ENCODE results near the genes POFUT1, KIF3B, COMMD7 and MAPRE1.

DNA sequence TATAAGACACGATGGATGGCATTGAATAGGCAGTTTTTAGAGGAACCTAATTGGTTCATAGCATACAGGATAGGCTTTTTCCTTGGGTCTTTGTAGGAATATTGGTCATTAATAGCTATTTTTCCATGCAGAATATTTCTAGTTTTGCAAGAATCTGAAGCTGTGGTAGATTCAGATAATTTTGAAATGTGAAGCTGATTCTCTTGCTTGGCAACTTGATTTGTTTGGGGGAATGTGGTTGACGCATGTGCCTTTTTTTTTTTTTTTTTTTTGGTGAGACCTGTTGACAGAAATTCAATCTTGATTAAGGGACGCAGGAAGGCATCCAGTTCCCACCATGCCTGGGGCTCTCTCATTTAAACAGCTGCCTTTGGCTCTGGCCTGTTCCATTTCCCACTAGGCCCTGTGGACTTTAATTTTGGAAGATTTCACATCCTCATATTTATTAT is 8.5 kb downstream of the TPX2 start:
- PRO-cap, result no peak

- PRO-cap, result no peak
Measured at GRCh38 chr20:31812187-31812800, 6.9 kb upstream of the MYLK2 start.

- PRO-cap, result no peak
Measured at GRCh38 chr20:31841857-31842336, 3.5 kb downstream of the FOXS1 start.

GRCh38 chr20:31974636-31975596 is 7.0 kb downstream of the XKR7 start:
- PRO-cap, result bidirectional peak, plus-strand start at chr20:31974961, minus-strand start at chr20:31974863; bidirectional peak, plus-strand start at chr20:31975238, minus-strand start at chr20:31975021; bidirectional peak, plus-strand start at chr20:31975452, minus-strand start at chr20:31975332

GRCh38 chr20:32036621-32037235 is 15.3 kb upstream of the HCK start:
- PRO-cap, result no peak

GRCh38 chr20:32194781-32195110 is 12.8 kb downstream of the PLAGL2 start:
- PRO-cap, result no peak

DNA sequence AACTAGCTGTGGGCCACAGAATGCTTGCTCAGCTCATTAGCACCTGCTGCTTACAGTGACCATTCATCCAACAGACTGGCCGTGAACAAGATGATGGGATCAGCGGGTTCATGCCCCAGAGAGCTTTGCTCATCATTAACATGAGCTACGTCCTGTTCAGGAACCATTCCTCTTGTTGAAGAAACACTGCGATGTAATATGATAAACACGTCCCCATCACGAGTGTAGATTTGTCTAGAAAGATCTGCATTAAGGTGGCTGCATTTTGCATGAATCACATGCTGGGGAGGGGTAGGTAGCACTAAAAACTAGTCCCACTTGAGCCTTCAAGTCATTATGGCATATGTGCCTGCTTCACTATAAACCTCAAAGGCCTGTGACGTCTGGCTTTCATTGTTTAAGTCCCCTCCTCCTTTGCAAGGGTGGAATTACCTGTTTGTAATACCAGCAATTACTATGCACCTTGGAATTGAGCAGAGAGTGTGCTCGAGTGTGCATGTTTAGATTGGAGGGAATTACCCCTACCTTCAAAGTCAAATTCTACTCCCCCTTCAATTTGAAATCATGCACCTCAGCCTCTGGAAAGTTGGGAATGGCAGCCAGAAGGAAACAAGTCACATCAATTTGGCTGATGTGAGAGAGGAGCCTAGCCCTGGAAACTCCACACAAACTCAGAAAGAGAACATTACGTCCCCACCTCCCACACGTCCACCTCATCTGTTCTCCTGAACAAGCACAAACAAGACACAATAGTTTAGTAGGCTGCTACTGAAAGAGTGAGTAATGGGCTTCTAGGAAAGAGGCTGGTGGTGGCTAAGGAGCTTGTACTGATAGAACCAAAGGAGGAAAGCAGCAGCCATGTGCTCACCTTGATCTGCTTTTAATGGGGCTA is 3.7 kb downstream of the PLAGL2 start:
- PRO-cap, result no peak

DNA sequence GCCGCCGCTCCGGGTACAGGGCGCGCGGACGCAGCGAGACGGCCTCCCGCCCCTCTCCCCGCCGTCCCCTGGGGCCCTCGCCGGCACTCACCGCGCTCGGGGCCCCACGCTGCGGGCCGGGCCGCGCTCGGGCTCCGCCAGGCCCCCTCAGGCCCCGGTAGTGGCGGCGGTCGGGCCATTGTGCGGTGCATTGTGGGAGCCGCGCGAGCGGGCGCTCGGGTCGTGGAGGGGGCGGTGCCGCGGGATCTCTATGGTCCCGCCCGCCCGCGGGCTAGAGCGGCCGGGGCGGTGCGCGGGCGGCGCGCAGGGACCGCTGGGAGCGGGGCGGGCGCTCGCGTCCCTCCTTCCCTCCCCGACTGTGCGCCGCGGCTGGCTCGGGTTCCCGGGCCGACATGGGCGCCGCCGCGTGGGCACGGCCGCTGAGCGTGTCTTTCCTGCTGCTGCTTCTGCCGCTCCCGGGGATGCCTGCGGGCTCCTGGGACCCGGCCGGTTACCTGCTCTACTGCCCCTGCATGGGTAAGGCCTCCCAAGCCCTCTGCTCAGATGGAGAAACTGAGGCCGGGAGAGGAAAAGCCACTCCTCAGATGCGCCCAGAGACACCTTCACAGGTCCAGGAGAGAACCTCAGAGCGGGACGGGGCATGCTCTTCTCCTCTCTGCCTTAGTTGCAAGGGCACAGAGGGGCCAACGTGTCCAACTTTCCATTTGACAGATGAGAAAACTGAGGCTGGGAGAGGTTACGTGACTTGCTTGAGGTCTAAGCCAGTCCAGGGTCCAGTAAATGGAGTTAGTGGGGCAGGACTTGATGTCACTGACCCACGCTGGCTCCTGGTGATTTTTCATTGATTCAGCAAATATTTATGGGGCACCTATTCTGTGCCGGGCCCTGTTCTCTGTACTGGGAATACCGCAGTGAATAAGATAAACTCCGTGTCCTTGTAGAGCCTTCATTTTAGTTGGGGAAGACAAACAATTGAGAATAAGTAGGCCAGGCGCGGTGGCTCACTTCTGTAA is at the start of gene POFUT1:
Gene POFUT1 (plus strand): TSS at position 331 of the 1,013 bp plus-strand sequence.
- PRO-cap, result bidirectional peak, plus-strand start at position 382 of the sequence, minus-strand start at position 182 of the sequence

GRCh38 chr20:32277221-32277994 is at the start of gene KIF3B:
KIF3B (plus strand) TSS chr20:32277651.
- PRO-cap, result bidirectional peak, plus-strand start at chr20:32277656, minus-strand start at chr20:32277521

GRCh38 chr20:32364480-32365237 is 6.5 kb downstream of the ASXL1 start:
- PRO-cap, result no peak

GRCh38 chr20:32474504-32475022 is 110.6 kb downstream of the NOL4L start:
- PRO-cap, result no peak

GRCh38 chr20:32477918-32478498 is 107.1 kb downstream of the NOL4L start:
- PRO-cap, result no peak

GRCh38 chr20:32510184-32511027 is 74.7 kb downstream of the NOL4L start:
- PRO-cap, result no peak

DNA sequence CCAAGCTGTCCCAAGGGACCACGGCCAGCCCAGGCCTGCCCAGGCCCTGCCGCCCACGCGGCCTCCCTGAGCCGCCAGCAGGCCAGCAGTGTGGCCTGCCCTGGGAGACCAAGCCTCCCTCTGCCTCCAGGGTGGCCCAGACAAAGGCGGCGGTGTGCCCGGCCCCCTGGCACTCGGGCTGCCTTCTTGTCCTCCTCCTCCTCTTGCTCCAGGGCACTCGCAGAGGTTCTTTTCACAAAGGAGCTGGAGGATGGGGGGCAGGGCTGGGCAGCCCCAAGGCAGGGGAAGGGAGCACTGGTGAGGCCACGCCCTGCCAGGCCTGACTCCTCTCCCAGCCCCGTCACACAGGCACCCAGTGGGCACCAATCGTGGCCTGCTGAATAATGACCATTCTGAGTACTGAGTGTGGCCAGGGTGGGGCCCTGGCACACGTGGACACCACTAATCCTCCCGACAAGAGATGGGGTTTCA is 25.3 kb downstream of the NOL4L start:
- PRO-cap, result no peak

- PRO-cap, result no peak
Measured at GRCh38 chr20:32708029-32708613, 34.4 kb upstream of the C20orf203 start.

DNA sequence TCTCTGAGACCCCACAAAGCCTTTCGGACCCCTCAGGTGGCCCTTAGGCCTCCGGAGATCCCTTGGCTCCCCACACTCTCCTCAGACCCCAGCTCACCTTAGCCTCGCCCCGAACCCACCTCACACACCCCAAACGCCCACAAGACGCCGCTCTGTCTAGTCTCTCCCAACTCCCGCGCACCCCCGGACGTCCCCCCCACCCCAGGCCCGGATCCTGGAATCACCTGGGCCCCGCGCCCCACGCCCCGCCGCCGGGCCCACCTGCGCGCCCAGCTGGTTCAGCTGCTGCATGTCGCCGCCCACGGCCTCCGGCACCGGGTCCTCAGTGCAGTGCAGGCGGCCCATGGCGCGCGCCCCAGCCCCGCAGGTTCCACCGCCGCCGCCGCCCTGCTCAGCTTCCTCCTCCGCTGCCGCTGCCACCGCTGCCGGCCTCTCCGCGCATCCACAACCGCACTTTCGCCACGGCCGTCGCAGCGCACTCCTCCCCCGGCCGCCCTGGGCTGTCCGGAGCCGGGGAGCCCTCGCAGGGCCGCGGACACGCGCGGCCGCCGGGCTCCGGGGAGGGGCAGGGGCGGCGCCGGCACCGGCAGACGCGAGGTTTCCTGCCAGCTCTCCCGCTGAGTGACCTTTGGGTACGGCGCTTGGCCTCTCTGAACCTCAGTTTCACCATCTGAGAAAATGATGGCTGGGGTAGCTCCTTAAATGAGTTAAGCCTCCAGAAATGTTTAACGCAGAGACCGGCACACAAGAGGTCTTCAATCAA is at the start of gene COMMD7:
Gene COMMD7 (minus strand): TSS at position 421 of the 763 bp plus-strand sequence.
- PRO-cap, result bidirectional peak, plus-strand start at position 453 of the sequence, minus-strand start at position 409 of the sequence

- PRO-cap, result bidirectional peak, plus-strand start at chr20:32743886, minus-strand start at chr20:32743947
Measured at GRCh38 chr20:32743810-32744382, 629 bp upstream of the COMMD7 start.

DNA sequence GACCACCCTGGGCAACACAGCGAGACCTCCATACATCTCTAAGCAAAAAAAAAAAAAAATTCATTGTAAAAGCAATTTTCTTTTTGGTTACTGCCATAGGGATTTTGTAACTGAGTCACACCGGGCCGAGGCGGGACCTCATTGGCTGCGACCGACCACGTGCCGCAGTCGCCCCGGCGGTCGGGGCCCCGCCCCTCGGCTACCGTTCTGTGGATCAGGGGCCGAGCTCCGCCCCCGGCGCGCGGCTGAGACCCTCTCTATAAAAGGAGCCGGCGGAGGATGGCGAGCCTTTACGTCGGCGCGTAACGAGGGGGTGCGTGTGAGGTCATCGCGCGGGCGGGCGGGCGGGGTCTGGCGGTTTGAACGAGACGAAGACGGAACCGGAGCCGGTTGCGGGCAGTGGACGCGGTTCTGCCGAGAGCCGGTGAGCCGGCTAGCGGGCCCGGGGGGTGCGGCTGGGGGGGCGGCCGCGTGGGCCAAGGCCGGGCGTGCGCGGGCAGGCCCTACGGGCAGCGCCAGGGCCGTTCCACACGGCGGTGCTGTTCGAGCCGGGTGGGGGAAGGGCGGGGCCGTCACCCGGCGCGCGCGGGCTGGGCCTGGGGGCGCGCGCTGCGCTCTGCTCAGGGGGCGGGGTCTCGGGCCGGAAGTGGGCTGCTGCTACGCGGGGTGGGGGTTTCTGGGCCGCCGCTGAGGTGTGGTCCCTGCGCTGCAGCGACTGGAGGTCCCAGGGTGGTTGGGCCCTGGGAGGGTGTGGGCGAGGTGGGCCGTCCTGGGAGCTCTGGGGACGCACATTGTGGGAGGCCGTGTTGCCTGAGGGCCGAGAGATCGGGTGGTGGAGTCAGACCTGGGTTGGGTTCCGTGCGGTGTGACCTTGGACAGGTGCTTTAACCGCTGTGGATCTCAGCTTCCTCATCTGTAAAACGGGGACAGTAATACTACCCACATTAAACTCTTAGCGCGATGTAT is at the start of gene MAPRE1:
Gene MAPRE1 (plus strand): TSS at position 350 of the 966 bp plus-strand sequence.
- PRO-cap, result bidirectional peak, plus-strand start at position 362 of the sequence, minus-strand start at position 200 of the sequence; bidirectional peak, plus-strand start at position 695 of the sequence, minus-strand start at position 538 of the sequence

DNA sequence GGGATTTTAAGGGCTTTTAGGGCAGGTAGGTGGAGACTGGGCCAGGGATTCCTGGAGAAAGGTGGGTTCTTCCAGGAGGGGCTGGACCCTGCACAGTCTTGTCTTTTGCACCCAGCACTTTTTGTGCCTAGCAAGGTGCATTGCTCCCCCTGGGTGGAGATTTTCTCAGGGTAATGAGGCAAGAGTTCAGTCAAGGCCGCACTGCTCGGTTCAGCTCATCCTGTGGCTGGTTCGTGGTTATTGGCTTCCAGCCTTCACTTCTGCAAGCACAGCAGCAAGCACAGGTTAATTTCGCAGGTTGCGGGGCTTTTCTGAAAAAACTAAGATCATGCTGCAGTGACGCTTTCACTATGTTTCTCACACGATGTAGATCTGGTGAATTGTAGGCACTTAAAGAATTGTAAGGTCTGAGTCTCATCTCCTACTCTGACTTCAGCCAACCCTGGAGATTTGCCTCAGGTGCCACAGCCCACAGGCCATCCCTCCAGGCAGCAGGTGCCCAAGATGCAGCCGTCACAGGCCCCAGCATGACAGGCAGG is 37.2 kb downstream of the SUN5 start:
- PRO-cap, result no peak

DNA sequence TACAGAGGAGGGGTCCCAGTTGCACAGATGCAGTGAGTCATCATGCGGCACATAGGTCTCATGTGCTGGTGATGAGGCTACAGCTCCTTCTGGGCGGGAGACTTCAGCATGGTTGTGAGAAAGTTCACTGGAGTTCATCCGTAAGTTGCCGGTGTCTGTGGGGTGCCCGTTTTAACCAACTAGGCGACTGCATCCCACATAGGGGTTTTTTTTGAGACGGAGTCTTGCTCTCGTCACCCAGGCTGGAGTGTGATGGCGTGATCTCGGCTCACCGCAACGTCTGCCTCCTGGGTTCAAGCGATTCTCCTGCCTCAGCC is 36.1 kb downstream of the SUN5 start:
- PRO-cap, result no peak

Measured in neuron (in vitro differentiated cells).